Thoracic aorta (tissue), 1 donor: ENCODE data around the gene SP6.

GRCh38 chr17:47850808-47851745 is at the start of gene SP6:
Gene SP6, minus strand, starts transcription at chr17:47851163.
- RAMPAGE, long total RNA: no peak

DNA sequence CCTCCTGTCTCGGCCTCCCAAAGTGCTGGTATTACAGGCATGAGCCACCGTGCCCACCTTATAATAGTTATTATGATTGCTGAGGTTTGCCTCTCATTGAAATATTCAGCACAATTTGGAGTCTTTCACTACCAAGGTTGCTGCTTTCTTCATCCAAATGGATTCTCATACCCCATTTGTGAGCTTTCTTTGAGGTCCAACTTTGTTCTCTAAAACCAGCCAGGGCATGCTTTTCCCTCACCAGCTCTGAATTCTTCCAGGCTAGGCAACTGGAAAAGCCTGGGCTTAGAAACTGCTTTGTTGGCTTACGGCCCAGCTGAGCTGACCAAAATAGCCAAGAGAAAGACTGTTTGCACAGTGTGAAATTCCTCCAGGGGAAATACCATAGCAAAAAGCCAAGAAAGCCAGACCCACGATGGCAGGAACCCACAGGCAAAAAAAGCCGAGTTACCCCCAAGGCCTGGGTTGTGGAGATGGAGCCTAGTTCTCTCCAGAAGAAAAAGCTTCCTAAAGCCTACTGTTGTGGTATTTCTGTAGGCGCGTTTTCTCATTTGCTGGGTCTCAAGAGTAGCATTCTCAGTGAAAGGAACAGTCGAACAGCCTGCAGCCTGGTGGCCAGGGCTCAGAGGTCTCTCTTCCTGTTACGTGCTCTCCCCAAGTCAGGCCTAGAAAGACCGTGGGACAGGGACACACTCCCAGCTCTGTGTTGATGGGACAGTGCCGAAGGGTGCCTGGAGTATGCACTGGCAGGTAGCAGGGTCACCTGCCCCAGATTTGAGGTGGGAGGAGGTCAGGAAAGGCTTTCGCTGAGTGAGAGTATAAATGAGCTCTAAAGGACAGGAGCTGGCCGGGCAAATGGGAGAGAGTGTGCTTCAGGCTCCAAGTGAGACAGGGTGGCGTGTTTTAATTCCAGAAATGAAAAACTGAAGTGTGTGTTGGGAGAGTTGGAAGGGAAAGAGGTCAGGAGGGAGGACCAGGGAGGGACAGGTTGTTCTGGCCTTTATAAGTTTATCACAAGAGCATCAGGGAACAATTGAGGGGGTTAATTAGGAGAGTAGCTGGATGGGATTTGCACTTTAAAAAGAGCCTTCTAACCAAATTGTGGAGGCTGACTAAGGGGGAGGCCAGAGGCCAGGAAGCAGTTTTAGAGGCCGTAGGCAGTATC is 9.4 kb downstream of the SP2 start:
- RAMPAGE, long total RNA: start-site peak on the plus strand centred at position 632 of the sequence, 124 bp wide, 6 reads

DNA sequence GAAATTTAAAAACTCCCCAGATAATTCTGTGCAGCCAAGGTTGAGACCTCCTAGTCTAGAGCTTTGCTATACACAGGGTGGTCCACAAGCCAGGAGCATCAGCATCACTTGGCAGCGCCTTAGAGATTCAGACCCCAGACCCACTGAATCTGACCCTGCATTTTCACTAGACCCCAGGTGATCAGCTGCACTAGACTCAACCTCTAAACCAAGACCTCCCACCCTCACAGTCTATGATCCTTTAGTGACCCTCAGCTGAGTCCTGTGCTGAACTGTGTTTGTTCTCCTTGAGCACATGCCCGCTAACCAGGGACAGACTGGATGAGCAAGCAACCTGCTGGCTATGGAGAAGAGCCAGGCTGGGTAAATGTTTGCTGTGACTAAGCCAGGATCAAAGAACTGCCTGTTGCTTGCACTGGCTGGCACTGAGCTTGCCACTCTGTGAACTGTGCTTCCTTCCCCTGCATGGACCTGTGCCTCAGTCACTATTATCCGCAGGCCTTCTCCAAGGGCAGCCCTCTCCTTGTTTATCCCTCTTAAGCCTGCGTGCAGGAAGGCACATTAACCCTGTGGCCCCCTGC is 7.2 kb downstream of the PNPO start:
- RAMPAGE, long total RNA: no peak

DNA sequence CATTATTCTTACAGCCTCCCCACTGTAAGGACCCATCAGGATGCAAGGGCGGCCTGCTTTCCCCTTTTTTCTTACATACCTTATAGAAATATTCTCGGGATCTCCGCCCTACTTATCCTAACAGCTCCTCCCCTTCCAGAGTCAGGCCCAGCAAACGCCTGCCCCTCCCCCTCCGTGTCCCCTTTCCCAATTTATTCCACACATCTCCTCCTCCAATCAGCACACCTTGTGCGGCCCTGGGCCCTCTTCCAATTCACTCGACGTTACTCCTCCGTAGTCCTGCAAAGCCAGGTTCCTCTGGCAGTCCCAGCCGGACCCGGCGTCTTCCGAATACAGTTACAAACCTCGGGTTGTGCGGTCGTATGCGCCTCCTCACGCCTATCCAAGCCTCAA is 752 bp downstream of the CBX1 start:
- RAMPAGE, long total RNA: no peak

GRCh38 chr17:48160273-48161243 is 53.0 kb downstream of the SNX11 start:
- RAMPAGE, long total RNA: no peak

DNA sequence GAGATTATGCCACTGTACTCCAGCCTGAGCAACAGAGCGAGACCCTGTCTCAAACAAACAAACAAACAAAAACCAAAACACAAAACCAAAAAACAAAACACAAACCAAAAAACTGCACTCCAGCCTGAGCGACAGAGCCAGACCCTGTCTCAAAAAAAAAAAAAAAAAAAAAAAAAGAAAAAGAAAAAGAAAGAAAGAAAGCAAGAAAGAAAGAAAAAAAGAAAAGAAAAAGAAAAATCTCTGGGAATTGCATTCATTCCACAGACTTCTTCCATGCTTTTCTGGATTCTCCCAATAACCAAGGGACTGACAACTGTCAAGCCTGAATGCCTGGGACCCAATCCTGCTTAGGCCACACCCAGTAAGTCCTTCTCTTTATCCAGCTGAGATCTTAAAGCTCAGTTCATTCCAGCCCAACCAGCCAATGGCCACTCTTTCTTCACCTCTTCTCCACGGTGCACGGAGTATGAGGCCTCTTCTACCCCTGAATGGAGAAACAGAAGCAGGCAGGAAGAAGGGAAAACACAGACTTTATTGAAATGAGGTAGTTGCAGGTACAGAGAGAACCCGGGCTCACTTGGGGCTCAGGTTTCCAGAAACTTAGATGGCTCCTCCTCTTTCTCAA is 2.7 kb downstream of the HOXB1 start:
- RAMPAGE, long total RNA: no peak

GRCh38 chr17:48543191-48543714 is 1.7 kb downstream of the HOXB2 start:
- RAMPAGE, long total RNA: start-site peak on the plus strand at chr17:48543386-48543406, 7 reads

GRCh38 chr17:48558054-48558455 is 13.1 kb upstream of the HOXB2 start:
- RAMPAGE, long total RNA: no peak

- RAMPAGE, long total RNA: no peak
Measured at GRCh38 chr17:48568328-48569224, 9.6 kb downstream of the HOXB4 start.

DNA sequence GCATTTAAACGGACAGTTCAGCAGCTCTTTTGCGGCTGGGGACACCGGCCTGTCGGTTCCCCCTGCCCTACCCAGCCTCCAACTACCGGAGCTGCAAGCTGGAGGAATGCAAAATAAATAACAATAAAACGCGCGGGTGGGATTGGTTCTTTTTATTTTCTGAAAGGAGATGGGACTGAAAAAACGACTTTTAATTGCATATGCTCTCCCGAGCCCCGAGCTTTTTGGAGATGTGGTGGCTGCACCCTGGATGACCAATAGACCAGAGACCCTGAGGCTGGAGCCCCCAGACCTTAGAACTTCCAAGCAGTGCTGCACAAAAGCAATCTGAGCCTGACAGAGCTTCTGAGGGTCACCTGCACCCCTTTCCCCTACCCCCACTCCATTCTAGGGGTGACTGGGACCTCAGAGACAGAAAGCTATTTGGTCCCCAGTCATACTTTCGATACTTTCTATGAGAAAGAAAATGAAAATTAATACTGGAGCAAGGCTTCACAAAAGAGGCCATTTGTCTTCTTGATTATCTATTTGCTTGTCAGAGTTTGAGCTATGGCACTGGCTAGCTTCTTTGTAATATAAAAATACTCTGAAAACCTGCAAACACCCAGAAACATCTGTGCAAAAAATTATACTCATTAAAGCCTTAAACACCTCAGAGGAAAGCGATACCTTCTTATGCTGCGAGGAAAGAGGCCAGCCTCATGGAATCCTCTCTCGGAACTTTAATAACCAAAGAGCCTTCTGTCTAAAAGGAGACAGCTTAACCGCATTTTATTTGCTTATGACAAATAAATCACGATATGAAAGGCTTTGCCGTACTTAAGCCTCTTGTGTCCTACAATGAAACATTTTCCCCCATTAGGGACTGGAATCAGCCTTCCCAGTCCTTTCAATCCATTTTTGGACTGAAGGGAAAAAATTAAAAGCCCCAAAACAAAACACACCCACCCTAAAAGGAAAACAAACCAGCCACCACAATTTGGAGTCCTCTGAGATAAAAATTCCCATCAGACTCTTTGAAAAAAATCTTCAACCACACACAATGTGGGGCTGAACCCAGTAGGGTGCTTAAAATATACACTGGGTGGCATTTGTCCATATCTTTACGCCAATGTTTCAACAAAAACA is 3.4 kb downstream of the HOXB4 start:
- RAMPAGE, long total RNA: no peak

DNA sequence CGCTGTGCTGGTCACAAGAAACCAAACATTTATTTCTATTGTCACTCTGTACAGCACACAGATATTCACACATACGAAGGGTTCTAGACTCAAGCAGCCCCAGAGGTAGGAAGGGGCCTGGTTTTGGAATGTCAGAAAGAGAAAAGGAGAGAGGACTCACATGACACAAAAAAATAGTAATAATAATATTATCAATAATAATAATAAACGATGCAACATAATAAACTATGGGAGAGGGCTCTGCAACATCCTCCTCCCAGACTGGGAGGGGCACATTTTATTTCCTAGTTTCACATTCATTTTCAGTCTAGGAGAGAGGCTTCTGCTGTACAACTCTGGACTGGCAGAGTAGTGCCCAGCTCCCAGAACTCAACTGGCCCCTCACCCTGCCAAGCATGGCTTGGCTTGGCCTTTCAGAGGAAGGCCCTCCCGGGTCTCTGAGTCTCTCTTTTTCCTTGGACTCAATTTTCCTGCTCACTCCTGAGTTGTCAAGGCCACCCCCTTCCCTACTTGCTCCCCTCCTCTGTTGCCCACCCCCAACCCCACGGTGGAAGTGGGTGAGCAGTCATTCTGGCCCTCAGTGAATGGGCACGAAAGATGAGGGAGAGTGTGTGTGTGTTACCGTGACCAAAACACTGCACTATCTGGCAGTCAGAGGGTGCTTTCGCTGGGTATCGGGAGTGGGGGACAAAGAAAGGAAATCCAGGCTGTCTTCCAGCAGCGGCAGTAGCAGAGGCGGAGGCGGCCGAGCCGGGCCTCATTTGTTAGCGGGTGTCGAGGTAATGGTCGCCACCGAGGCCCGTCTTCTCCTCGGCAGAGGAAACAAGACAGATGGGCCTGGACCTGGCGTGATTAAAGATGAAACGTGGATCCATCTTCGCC is 2.4 kb downstream of the HOXB4 start:
- RAMPAGE, long total RNA: no peak

DNA sequence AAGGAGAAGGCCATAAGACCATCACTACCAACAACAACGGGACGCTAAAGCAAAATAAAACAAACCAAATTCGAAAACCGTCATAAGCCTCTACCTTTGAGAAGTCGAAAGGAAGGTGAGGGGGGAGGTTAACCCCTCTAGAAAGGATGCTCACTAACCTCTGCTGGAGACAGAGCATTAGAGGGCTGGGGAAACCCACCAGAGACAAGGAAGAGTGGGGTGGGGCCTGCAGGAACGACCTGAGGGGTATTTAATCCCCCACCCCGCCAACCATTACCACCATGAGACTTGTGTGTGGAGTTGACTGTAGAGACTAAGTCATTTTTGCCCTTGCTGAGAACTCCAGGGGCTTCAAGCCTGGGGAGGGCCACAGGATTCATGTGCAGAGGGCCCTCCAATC is 3.3 kb downstream of the HOXB3 start:
- RAMPAGE, long total RNA: no peak

DNA sequence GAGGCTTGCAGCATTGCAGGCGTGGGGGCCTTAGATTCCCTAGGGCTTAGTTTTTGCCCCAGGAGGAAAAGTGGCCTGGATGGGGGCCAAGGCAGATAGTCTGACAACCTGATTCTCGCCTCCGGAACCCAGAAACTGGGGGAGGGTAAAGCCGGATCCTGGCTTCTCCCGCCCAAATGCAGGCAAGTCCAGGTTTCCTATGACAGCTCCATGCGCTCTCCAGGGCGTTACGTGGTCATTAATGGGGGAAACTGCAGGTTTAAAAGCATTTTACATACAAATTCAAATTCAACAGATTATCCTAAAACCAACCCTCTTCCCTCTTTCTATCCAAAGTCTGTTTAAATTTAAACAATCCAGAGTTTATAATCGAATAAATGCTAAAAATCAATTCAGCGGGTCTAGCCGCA is 752 bp upstream of the HOXB6 start:
- RAMPAGE, long total RNA: no peak

GRCh38 chr17:48624762-48625490 is 1.2 kb downstream of the HOXB9 start:
- RAMPAGE, long total RNA: no peak

- RAMPAGE, long total RNA: no peak
Measured at GRCh38 chr17:48636294-48636999, 10.3 kb upstream of the HOXB9 start.

GRCh38 chr17:48646015-48646343 is 19.8 kb upstream of the HOXB9 start:
- RAMPAGE, long total RNA: no peak

DNA sequence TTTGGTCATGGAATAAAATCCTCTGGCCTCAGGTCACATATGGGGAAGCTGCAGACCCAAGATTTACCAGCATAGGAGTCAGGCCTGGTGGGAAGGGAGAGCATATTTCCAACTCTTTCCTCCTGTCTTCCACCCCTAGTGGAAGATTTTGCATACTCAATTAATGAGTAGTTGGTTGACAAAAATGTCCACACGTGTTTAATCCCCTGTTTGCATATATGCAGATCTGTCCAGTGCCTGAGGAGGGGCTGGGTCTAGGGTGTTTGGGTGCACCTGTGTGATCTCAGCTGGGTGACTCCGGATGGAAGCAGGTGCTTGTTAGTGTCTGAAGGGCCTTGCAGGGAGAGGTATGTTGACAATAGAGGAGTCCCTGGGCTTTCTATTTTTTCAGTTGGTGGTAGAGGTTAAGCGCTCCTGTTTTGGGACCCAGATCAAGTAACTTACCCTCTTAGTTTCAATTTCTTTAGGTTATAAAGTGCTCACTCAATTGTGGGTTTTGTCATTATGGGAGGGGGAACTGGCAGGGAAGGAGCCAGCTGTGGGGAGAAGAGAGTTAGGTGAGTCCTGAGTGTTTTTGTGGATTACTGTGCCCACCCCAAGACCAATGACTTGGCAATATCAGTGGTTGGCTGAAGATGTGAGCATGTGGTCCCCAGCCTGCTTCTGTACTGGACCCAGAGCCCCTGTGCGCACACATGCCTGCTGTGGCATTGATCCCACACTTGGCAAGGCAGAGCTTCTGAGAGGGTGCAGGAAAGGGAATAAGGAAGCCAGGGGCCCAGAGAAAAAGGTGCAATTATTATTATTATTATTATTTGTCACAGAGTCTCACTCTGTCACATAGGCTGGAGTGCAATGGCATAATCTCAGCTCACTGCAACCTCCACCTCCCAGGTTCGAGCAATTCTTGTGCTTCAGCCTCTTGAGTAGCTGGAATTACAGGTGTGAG is 1.5 kb downstream of the PRAC1 start:
- RAMPAGE, long total RNA: no peak

- RAMPAGE, long total RNA: no peak
Measured at GRCh38 chr17:48723300-48724171, 551 bp downstream of the PRAC2 start.

- RAMPAGE, long total RNA: no peak
Measured at GRCh38 chr17:48727710-48728583, 603 bp downstream of the HOXB13 start.

- RAMPAGE, long total RNA: no peak
Measured at GRCh38 chr17:48732768-48733632, 4.5 kb upstream of the HOXB13 start.